Bronchus fibroblast of lung (primary cell): ENCODE measurements around a stretch of chr10.

- RAMPAGE, long total RNA: no peak
These were observed 15.2 kb downstream of the ITPRIP start for GRCh38 chr10:104322963-104323562.

DNA sequence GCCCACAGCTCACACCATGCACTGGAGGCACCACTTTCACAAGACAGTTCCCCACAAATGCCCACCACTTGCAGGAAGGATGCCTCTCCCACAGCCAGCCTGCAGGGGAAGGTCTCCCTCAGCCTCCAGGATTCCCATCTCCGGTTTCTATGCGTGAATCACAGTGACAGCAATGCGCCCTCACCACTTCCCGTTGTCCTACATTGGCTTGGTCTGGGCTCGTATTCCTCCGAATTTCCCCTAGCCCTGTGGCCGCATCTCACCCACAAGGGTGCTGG is 10.3 kb downstream of the ITPRIP start:
- RAMPAGE, long total RNA: no peak

DNA sequence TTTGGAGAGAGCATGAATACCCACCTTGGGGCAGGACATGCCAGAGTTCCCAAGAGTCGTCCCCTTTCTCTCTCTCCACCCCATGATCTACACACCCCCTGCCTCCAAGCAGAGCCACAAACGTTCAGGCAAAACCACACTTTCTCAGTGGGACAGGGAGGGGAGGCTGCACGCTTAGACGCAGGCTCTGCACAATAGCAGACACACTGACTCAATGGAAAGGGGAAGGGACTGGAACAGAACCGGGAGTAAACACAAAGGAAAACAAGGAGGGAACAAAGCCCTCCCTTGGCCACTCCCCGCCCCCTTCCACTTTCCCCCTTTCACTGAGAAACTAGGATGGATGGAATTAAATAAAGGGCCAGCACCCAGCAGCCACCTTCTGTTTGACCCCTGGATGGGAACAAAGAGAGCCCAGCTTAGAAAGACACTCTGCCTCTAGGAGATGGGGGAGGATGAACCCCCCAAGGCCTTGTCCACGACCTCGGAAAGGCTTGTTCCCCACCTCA is 9.9 kb downstream of the ITPRIP start:
- RAMPAGE, long total RNA: no peak

GRCh38 chr10:104328839-104329772 is 9.2 kb downstream of the ITPRIP start:
- RAMPAGE, long total RNA: no peak

DNA sequence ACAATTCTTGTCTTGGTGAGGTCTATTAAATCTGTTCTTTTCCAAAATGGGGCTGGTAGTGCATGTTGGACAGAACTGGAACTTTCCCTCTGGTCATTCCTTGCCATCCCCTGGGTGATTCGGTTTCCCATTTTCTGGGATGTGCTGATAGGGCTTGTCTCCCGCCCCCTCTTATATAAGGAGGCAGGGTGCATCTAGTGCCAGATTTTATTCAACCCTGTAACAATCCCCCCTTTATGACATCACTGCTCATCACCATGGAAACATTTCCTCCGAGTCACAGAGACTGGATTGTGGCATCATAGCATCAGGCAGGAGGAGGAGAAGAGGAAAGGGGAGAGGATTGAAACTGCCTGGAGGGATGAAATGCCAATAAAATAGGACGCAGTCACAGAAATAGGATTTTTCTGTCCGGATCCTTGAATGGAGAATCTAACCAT is 25.0 kb downstream of the SORCS3 start:
- RAMPAGE, long total RNA: no peak

- RAMPAGE, long total RNA: no peak
These were observed 1003.2 kb downstream of the SORCS3 start for GRCh38 chr10:105644290-105644670.

DNA sequence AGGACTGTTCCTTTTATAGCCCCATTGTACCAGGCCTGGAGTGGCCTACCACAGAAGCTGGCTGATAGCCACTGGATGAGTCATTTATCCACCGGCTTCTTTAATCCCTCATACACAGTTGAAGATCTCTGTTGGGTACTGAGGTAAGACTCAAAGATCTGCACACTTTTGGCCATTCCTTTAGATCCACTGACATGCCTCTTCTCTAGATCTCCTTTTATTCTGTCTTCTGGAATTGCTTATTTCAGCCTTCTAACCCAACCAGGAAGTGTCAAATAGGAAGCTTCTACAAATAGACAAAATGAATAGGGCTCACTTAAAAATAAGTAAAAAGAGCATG is 1101.2 kb downstream of the SORCS3 start:
- RAMPAGE, long total RNA: no peak

DNA sequence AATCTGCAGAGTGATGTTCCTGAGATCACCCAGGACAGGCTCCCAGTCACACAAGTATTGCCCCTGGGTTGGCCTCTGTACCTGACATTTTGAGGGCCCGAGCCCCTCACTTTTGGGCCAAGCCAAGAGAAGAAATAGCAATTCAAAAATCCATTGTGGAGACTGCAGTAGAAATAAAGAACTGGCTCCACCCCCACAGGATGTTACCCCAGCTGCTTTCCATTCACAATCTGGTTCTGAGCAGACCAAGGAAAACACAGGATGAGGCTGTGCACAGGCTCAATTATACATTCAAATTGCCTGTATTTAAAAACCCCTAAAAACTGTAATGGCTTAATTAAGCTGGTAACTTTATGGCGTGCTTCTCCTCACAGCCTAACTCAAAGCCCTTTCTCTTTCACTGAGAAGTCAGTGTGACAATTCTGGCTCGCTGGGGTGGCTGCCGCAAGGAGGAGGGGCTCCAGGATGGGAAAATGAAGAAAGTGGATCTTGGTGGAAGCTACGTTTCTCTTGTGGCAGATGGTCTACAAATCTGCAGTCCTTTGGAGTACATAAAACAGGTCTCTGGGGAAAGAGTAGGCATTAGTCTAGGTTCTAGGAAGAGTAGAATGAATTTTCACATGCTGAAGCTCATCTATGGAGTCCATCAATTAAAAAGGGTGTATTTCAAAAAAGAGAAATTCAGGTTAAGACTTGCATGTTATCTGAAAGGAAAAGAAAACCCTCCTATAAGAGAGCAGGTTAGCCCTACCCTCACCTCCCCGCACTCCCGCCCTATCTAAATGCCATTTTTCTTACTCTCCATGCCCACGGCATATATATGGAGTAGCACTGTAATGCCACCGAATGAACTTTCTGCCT is 1191.0 kb downstream of the SORCS1 start:
- RAMPAGE, long total RNA: no peak

DNA sequence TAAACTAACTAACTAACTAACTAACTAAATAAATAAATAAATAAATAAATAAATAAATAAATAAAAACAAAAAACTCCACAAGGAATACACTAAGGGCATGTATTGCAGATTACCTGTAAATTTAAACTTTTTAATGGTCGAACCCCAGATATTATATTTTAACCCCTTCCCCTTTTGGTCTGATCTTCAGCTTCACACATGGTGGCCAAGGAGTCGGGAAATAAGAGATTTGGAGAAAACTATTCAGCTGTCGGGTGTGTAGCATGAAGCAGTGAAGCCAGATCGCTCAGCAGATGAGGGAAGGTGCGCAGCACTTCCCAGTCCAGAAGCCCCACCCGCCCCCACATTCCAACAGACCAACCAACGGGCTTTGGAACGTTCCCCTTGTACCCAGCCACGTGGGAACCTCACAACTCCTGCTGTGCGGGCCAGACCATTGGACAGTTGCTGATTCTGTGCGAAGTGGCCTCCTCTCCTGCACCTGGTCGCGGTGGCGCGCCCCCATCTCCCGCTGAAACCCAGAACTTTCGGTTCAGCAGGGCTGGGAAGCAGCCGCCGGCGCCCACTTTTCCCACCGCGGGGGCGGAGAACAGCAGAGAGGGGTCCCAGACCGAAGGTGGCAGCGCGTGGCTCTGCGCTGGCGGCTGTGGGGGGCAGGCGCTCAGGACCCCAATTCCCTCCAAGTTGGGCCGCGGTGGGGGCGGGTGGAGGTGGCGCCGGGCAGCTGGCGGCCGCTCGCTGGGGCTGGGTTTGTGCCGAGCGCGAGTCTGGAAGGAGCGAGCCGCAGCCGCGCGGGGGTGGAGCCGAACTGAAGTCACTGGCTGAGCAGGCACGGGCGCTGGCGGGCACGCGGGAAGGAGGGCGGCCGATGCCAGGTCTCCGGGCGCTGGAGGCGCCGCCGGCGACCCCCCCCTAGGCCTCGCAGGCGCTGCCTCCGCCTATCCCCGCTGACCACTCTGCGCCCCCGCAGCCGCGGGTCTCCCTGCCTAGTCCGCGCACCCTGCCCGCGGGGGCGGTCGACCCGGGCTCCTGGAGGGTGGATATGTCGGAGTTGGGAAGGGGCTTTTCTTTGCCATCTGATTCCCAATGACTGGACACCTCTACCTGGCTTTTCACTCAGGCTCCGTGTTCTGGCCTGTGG is 1301.5 kb upstream of the SORCS1 start:
- RAMPAGE, long total RNA: no peak

DNA sequence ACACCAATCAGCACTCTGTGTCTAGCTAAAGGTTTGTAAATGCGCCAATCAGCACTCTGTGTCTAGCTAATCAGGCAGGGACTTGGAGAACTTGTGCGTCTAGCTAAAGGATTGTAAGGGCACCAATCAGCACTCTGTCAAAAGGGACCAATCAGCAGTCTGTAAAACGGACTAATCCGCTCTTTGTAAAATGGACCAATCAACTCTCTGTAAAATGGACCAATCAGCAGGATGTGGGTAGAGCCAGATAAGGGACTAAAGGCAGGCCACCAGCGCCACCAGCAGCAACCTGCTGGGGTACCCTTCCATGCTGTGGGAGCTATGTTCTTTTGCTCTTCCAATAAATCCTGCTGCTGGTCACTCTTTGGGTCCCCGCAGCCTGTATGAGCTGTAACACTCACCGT is 223.5 kb downstream of the XPNPEP1 start:
- RAMPAGE, long total RNA: no peak

DNA sequence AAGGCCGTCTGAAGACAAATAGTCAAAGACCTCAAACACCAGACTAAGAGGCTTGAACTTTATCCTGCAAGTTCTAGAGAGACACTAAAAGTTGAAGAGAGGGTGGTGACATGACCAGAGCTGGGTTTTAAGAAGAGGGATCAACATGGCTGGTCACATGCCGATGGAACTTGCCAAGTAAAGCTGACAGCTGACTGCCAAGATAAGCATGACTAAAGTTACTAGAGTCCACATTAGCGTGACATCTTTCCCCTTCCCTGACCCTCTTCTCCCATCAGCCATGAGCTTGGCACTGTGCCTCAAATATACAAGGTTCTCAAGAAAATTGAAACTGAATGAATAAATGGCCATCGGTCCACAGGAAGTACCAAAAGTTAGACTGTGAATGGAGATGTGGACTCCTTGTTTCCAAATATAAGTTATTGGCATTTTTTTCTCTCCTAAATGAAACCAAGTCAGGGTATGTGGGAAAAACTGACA is 24.6 kb downstream of the XPNPEP1 start:
- RAMPAGE, long total RNA: no peak

- RAMPAGE, long total RNA: no peak
These were observed 903 bp upstream of the ADD3 start for GRCh38 chr10:110006628-110007534.

- RAMPAGE, long total RNA: no peak
These were observed 70.9 kb upstream of the MXI1 start for GRCh38 chr10:110136439-110137037.

- RAMPAGE, long total RNA: no peak
These were observed 1.2 kb downstream of the SMNDC1 start for GRCh38 chr10:110303413-110303998.

- RAMPAGE, long total RNA: no peak
These were observed 48.9 kb upstream of the SMNDC1 start for GRCh38 chr10:110353442-110354162.

- RAMPAGE, long total RNA: no peak
These were observed 83.1 kb upstream of the DUSP5 start for GRCh38 chr10:110414337-110415280.

DNA sequence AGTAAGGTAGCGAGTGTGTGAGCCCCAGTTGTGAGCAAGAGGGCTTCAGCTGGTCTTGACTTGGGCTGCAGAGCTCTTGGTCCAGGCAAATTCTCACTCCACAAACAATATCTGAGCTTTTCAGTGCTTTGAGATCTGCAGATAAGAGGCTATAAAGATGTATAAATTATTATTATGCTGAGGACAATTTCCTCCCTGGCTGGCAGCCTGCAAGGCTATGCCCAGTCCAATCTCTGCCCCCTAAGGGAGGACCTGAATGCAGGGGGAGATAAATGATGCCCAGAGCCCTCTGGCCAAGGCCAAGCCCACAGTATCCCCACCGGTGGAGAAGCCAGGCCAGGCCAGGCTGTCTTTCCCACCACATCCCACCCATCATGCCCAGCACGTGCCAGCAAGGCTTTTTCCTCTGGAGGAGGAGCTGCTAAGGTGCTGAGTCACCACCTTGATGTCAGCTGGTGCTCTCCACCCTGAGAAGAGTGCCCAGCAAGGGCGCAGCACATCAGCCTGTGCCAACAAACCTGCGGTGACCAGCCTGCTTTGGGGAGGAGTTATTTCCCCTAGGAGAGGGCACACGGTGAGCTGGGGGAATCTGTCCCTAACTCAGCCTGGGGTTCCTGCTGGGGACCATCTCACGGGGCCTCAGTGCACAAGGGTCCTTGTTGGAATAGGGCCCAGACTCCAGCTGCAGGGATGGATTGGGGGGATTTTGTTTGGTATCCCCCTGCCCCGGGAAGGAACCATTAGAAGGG is 80.4 kb upstream of the DUSP5 start:
- RAMPAGE, long total RNA: no peak

GRCh38 chr10:110447020-110447866 is 50.5 kb upstream of the DUSP5 start:
- RAMPAGE, long total RNA: no peak

DNA sequence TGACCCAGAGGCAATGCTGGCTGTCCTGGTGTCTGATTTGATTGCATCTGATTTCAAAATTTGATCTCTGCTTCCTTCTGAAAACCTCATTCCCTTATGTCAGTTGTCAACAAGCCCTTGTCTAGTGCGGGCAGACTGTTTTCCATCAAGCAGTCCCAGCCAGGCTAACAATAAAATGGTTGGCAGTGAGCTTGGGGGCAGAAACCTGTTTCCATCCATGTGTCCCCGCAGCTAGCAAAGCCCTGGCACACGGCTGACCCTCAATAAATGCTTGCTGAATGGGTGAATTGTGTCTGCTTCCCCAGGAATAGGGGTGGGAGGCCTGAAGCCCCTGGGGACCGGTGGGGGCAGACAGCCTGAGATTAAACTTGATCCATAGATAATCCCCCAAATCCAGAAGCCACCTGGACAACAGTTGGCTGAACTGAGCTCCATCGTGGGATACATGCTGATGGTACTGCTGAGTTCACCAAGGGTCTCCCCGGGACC is 1.0 kb upstream of the DUSP5 start:
- RAMPAGE, long total RNA: no peak

DNA sequence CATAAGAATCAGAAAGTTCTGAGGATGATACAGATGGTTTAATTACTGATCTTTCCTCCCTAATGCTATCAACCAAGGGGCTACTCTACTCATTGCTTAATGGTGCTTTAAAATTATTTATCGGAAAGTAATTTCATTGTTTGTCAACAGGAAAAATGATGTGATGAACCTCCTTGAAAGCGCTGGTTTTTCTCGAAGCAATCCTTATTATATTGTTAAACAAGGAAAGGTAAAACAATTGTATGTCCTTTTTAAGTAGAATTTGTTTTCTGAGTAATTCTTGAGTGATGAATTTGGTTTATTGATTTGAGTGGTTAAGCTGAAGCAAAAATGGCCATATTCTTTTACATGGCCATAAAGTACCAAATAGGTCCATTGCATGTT is 11.0 kb downstream of the SMC3 start:
- RAMPAGE, long total RNA: no peak